Measurements from ENCODE around the gene LRRTM3.

DNA sequence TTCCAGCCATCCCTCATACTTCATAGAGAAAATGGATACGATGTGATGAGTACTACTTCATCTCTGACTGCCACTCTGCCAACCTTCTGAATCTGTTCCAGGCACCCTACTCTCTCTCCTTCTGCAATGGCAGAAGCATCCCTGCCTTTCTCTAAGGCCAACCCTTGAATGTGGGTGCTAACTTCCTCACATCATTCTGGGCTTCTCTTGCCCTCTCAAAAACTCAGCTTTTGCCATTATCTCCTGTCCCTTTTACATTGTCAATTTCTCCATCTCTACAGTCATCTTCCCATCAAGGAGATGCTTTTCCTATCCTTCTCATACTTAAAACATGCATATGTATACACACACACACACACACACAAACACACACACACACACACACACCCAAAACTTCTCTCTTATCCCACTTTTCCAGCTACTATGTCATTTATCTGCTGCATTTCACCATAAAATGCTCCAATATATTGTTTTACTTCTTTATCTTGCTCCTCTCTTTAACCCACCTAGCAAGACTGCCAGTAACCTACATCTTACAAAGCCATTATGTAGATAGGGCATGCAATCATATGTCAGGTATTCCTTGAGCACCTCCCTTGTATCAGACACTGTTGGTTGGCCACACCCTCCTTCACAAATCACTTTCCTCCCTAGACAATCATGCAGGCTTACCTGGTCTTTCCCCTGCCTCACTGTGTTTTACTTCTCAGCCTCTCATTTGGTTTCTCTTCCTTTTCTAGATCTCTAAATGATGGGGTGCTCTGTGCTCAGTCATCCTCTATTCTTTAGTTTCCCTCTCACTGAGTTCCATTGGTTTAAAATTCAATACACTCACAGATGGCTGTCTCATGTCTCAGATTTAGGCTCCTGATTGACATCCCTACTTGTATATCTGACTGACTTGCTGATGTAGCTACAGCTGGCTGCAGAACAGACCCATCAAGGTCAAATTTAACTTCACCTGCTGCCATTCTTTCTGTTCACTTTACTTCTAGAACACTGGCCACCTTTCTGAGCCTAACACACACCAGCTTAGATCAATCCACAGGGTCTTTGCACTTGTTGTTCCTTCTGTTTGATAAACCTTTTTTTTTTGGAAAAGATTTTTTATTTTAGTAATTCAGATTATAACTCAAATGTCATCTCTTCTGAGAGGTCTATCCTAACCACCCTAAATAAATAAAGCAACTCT lies 31.5 kb downstream of the ANK3 start:
- PRO-cap, result no peak

DNA sequence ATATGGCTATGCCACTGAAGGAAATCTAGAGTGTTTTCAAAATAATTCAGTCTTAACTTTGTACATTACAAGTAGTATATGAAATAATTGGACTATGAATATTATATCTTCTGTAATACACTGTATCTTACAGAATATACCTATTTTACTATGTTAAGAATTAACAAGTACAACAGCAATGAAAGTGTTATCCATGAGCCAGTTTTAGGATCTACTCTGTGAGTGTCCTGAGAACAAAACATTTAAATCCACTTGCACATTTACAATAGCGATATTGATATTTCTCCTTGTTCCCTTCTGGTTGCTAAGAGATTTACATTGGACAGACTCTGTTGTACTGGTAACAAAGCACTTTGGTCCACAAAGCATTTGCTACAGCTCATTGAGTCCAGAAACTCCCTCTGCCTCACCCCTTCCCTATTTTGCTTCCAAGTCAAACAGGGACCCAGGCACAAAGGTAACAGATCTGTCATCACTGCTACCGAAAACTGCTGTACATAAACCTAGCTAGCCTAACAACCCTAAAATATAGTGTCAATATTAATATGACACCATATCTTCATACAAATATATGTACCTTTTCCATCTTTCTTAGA lies 2.2 kb downstream of the ANK3 start:
- PRO-cap, result no peak

GRCh38 chr10:60661620-60662174 lies 116.6 kb upstream of the CDK1 start:
- PRO-cap, result no peak

DNA sequence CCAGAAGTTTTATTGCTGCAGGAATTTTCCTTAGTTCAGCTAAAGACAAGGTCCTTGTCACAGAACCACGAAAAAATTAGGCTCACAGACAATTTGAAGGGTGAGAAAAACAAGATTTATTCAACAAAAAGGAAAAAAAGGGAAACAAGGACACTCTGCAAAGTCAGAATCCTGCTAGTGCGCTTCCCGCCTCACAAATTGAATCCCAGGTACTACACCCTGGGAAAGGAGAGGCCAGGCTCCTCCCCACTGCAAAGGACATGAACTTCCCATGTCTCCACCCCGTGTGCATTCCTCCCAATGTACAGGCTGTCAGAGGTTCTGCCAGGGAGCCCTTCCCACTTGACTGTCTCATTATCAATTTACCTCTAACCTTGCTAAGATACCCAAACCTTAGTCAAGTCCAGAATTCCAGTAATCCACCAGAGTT lies 70.5 kb upstream of the CDK1 start:
- PRO-cap, result no peak

DNA sequence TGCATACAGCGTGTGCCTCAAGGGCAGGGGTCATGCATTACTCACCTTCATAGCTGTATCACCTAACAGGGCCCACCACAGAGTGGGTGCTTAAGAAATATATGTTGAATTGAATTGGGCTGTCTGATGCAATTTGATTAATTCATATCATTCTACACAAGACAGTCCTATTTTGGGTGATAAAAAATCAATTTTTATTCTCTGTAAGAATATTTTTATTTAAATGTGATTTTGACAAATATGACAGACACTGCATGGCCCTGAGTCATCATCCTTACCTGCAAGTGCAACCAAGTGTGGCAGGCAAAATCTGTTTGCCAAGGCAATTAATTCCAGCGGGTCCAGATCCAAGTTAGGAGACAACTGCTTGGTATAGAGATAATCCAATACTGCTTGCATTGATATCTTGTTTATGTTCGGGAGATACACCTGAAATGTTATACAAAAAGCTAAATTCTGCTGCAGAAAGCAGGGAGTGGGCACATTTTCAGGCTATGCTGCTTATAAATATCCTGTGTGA lies 66.3 kb downstream of the RHOBTB1 start:
- PRO-cap, result no peak

DNA sequence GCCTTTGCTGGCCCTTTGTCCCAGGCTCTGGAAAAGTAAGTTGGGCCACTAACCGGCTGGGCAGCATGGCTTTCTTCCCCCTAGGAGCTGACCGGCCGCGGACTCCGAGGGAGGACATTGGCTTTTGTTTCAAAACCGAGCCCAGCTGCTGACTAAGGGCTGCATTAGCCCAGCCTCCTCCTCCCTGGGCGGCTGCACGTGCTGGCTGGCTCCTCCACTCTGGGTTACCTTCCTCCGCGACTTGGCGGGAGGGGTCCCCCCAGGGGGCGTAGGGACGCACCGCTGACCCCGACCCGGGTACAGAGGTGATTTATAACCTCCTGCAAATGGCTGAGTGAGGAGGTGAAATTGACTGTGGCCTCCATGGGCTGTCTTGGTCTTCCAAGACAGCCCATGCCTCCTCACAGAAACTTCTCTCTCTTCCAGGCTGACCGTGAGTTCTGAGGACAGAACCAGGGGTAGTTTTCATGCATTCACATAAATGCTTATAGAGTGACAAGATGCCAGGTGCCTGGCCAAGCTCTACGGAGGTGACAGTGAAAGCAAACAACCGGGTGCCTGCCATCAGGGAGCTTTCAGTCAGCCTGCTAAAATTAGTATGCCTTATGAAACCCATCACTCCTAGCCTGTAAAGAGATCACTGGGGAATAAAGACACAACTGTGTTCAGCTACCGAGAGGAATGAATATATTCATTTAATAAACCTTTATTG lies 768 bp upstream of the RHOBTB1 start:
- PRO-cap, result no peak

- PRO-cap, result no peak
Observed at GRCh38 chr10:61000673-61001942, 57.1 kb upstream of the RHOBTB1 start.

DNA sequence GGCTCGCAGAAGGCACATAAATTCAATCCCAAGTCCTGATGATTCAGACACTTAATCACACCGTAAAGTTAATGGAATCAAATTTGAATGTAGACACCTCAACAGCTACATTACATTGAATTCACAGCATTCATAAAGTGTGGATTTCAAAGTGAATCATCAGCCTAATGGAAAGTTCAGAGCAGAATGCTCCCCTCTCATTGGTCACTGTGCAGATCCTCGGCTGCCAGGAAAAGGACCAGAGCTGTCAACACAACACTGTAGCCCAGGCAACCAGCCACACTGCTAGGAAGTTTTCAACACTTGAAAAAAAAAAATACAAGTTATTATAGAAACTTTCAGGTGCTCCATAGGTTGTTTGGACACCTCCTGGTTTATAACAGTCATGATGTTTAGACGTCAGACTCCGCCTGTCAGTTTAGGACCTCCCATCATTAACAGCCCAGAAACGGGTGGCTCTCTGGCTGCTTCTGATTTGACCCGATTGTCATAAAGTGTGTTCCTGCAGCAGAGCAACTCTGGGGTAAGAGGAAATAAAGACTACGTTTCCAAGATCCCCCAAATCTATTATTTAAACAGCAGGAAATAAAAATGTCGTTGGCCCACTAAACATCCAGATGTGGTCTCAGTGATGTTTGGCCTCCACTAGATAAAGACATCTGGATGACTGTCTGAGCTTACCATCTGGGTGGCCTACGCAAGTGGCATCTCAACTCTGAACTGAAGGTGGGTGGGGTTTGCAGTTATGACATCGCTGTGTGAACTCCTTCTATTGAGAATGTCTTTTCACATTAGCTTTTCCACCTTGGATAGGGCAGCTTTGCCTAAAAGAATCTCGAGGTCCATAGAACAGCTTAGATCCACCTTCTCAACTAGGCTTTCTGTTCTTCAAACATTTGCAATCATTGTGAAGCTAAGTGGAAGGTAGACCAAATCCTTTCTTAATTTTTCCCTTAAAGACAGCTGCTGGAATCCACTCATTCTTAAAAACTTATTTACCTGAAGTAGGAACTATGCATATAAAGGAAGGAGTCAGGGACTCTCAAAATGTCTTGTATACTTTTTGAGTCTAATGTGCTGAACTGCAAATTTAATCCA lies 117.5 kb downstream of the CABCOCO1 start:
- PRO-cap, result no peak

- PRO-cap, result bidirectional peak, plus-strand start at chr10:61904943, minus-strand start at chr10:61904759
Observed at GRCh38 chr10:61904577-61905503, 3.3 kb downstream of the ARID5B start.

DNA sequence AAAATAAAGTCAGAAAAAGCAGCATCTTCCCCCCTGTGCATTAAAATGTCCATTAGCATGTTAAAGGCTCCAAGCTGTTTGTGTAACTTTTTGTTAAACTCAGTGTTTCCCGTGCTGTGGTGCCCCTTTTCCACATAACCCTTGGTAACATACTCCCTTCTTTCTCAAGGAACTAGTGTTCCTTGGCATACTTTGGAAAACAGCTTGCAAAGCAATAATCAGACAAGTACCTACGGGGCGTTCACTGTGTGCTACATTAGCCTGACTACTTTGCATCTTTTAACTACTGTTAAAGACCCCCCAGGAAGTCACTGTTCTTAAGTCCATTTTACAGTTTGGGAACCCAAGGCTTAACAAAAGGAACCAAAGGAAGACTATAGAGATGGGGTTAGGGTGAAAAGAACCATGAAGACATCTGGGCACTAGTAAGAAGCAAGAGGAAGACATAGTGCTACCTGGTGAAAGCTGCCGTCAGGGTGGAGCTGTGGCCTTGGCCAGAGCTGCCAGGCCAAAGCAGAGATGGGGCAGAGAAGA lies 85.2 kb downstream of the ARID5B start:
- PRO-cap, result no peak

DNA sequence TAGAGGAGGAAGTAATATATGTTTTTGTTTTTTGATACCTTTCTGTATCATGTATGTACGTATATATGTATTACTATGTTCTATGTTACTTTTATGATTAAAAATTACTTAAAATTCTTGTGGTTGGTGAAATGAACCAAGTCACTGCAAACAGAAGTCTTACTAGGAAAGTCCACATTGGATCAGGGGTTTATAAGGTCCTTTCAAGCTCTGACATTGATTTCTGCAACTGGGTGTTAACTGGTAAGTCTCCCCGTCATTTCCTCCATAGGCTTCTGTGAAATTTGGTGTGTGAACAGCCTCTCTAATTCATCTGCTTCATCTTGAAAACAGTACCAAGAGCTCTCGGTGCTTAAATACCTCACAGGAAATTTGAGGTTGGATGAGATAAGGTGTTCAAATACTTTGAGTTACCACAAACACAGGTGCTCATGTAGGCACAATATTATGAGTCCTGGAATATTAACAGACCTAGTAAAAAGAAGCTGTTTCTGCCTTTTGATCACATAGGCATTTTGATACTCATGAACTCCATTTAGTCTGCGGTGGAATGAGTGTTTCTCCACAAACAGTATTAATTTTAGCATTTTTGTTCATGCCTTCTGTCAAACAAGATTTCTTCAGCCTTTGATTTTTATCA lies 85.3 kb downstream of the RTKN2 start:
- PRO-cap, result no peak

GRCh38 chr10:62281281-62281505 lies 12.5 kb upstream of the RTKN2 start:
- PRO-cap, result no peak

GRCh38 chr10:62902147-62902634 lies 86.0 kb upstream of the EGR2 start:
- PRO-cap, result no peak

DNA sequence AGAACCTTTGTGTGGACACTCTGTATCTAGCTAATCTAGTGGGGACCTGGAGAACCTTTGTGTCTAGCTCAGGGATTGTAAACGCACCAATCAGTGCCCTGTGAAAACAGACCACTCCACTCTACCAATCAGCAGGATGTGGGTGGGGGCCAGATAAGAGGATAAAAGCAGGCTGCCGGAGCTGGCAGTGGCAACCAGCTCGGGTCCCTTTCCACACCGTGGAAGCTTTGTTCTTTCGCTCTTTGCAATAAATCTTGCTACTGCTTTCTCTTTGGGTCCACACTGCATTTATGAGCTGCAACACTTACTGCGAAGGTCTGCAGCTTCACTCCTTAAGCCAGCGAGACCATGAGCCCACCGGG lies 98.8 kb upstream of the NRBF2 start:
- PRO-cap, result no peak

DNA sequence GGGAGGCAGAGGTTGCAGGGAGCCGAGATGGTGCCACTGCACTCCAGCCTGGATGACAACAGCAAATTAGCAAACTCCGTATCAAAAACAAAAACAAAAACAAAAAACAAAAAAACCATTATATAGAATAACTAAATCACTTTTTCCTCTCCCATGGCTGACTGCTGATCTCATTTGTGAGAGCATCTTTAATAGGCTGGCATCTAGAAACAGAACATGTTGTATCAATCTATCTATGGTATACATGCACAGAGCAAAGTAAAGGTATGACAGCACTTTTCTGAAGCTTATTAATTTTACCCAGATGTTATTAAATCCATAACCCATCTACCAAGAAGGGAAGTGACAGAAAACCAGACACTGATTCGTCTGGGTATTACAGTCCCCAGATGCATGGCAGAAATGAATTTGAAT lies 31.7 kb downstream of the NRBF2 start:
- PRO-cap, result no peak

DNA sequence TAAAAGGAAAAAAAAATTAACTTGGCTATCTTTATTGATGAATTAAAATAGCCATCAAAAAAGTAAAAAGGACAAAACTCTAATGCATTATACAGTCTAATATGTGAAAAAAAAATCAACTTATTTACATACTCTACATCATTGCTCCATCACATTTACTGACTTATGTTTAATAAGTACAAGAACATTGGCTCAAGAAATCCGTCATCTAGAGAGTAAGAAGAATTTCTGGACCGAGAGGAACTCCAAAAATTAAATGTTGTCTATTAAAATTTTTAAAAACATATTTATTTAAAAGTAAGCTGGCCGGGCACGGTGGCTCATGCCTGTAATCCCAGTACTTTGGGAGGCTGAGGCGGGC lies 68.2 kb downstream of the NRBF2 start:
- PRO-cap, result no peak

GRCh38 chr10:63268205-63268530 lies 135.0 kb downstream of the NRBF2 start:
- PRO-cap, result no peak

DNA sequence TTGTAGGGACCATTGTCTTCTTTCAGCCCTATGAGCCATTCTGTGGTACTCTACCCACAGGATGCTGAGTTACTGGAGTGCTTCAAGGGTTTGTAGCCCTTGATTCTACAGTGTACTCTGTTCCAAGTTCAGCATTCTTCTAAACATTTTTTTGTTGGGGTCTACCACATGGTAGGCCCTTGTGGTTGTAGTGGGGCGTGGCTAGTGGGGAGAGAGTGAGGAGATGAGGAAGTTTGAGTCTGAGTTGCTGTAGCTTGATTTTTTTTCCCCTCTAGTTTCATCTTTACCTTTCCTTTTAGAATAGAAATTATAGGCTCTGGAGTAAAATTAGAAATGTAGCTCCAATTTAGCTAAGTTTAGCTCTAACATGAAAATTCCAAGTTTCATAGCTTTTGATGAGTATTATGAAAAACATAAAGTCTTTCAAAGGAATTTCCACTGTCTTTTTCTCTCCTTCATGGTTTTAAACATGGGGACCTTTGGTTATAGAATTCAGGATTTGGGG lies 33.6 kb downstream of the REEP3 start:
- PRO-cap, result unidirectional peak, minus-strand start at position 141 of the sequence

DNA sequence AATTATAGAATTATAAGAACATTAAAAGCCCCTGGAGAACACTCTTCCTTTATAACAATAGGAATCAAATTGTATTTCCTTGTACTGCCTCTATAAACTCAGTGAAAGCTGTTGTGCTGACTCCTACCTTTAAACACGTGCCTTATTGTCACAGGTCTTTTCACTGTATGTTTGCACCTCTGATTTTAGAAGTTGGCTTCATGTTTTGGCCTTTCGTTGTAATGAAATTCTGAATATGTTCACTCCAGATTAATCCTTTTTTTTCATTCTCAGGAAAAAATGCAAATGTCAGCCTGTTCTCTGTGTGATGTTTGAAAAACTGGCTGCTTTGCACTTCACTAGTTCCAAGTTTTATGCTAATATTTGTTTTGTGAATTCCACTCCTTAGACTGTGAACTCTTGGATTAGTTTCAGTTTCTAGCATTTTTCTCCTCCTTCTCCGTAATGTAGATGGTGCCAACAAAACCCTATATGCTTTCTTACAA lies 1512.1 kb downstream of the REEP3 start:
- PRO-cap, result no peak

- PRO-cap, result no peak
Observed at GRCh38 chr10:66925678-66926289, at the start of gene LRRTM3. Gene LRRTM3, plus strand, starts transcription at chr10:66926036.